ENCODE measurements around a stretch of chr11.

DNA sequence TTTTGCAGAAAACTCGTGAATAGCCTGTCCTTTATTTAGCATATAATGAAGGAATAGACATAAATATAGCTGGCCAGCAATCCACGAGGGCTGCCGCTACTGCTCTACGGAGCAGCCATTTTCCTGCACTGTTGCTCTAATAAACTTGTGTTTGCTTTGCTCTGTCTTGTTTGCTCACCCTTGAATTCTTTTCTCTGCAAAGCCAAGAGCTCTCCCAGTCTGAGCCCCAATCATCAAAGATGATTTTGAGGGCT lies 16.6 kb upstream of the CHKA start:
- RRBS: no CpG with 5 or more reads among the region's 4 CpGs

DNA sequence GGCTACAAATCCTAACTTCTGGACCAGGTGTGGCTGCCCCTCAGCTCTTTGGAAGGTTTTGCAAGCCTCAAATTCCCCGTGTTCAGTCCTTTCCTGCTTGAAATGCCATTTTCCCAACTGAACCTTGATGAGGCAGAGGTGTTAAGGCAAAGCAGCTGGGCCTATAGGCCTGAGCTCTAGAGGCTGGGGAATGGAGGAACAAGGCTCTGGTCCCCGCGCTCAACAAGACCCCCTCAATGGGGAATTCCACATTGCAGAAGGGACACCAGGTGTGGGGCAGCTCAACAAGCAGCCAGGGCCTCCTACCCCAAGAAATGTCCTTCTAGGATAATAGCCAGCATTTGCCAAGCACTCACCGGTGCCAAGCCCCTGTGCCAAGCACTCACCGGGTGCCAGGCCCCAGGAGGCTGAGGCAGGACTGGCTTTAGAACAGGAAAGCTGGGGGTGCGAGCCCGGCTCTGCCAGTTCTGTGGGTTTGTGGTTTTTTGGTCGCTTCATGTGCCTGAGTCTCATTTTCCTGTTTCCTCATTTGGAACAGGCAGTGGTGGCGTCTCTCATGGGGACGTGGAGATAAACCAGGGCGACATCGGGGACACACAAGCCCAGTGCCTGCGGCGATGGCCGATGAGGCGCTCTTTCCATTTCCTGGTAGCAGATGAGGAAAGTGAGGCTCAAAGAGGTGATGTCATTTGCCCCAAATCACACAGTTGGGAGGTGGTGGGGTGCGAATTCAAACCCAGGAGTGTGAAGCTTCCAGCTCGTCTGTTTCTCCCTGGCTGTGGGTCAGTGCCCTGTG lies 20.7 kb upstream of the CHKA start:
- RRBS: 80% methylated on average over 3 of the region's 18 CpGs

- RRBS: no CpG with 5 or more reads among the region's 8 CpGs
Observed at GRCh38 chr11:68150063-68150503, 28.9 kb upstream of the CHKA start.

DNA sequence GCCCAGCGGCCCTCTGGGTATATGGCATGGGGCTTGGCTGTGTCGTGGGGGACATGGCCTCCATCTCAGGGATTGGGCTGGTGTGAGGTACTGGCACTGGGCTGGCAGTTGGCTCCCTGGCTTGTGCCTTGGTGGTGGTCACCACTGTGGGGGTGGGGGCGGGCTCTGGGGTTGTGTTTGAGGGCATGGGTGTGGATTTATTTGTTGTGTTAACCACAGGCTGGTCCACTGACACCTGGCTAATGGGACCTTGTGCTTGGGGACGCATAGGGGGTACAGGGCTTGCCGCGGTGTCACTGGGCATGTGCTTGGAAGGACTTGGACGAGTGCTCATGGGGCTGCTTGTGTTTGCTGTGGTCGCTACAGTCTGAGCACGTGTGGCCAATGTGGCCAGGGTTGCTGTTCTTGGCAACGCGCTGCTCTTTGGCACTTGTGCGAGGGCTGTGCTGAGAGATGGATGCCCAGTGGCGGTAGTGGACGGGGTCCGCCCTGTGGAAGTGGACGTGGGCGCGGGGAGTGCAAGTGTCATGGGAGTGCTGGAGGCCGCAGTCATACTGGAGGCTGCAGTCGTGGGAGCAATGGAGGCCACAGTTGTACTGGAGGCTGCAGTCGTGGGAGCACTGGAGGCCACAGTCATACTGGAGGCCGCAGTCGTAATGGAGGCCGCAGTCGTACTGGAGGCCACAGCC lies 9.6 kb downstream of the C11orf24 start:
- RRBS: no CpG with 5 or more reads among the region's 25 CpGs

GRCh38 chr11:68266503-68266770 lies 5.3 kb downstream of the C11orf24 start:
- RRBS: no CpG with 5 or more reads among the region's 3 CpGs

DNA sequence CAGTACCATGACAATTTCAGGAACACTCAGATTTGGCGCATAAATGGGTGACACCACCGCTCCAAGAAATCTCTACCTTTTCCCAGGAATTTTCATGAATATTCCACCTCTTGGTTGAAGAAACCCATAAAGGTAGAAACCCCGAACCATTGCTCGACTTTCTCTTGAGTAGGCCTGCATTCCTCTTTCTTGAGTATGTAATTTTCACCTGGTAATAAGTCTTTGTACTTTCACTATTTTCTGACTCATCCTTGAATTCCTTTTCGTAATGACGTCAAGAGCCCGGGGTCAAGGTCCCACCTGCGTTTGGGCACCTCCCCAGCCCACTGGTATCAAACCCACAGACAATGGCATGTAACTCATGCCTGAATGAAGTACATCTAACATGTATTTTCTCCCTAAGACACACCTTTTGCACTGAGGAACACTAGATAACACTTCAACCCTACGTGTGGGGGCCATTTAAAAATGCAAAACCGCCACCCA lies 3.9 kb upstream of the C11orf24 start:
- RRBS: no CpG with 5 or more reads among the region's 10 CpGs

- RRBS: no CpG with 5 or more reads among the region's 6 CpGs
Observed at GRCh38 chr11:68276844-68277225, 5.1 kb upstream of the C11orf24 start.

DNA sequence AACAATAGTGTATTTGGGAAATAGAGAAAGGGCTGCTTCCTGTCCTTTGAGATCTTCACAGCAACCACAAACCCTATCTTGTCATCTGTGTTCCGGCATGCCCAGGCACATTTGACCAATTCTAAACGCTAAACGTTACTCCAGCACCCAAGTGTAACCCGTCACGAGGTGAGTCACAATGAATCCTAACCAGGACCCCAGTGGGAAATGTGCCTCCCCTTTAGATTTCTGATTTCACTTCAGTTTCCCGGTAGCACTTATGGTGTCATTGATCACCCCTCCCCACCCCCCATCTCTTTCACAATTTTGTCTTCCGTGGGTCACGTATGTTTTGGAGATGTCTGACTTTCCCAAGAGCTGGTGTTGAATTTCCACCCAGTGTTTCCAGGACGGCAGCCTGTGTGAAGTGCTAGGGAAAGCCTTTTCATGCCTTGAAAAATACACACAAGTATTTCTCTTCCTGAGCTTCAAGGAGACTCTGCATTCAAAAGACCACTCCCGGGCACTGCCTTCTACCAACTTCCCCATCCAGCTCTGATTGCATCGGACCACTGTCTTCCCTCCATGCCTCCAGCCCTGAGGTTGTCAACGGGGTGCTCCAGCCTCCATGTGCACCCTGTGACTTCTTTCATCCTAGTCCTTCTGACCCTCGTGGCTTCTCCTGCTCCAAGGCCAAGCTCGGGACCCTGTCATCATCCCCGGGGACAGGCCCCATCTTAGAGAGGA lies 10.6 kb upstream of the C11orf24 start:
- RRBS: no CpG with 5 or more reads among the region's 15 CpGs

DNA sequence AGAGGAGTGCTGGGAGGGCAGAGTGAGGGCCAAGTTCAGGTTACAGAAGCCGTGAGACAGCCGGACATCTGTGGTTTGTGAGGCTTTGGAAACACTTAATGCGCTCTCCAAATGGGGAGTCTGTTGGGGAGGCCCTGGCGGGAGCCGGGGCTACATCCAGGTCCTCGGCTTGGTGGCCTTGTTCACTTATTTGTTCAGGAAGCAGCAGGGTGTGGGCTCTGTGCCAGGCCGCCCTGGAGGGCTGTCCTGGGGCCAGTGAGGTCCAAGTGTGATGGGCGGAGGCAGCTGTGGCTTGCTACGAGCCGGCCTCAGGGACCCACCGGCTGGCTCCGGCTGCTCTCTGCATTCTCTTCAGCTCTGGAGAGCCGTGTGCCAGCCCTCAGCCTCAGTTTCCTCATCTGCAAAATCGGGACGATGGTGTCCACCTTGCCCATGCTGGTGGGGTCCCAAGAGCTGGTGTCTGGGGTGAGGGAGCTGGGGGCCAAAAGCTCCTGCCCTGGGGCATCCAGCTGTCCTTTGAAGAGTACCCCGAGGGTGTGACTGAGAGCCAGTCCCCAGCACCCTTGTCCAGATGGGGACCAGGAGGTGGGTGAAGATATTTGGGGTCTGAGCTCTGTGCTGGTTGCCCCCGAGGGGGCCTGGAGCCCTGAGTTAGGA lies 4.6 kb downstream of the LRP5 start:
- RRBS: 63% methylated on average over 3 of the region's 17 CpGs

- RRBS: no CpG with 5 or more reads among the region's 14 CpGs
Observed at GRCh38 chr11:68326720-68327198, 14.4 kb downstream of the LRP5 start.

DNA sequence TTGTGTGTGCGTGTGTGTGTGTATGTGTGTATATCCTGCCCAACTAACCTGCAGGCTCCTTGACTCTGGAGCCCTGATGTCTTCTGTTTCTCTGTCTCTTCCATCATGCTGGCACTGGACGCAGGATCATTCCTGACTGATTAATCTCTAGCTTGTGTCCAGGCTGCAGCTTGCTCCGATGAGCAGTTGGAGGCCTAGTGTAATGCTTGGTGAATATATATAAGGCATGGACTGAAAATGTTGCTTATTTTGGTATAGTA lies 25.6 kb downstream of the LRP5 start:
- RRBS: no CpG with 5 or more reads among the region's 3 CpGs

GRCh38 chr11:68396249-68397040 lies 64.1 kb upstream of the PPP6R3 start:
- RRBS: no CpG with 5 or more reads among the region's 23 CpGs

- RRBS: no CpG with 5 or more reads among the region's 5 CpGs
Observed at GRCh38 chr11:68725916-68726309, 25.4 kb downstream of the TESMIN start.

- RRBS: 71% methylated on average over 13 of the region's 62 CpGs
Observed at GRCh38 chr11:68749368-68750550, 1.6 kb downstream of the TESMIN start.

- RRBS: no CpG with 5 or more reads among the region's 5 CpGs
Observed at GRCh38 chr11:68780840-68781400, 29.6 kb upstream of the TESMIN start.

DNA sequence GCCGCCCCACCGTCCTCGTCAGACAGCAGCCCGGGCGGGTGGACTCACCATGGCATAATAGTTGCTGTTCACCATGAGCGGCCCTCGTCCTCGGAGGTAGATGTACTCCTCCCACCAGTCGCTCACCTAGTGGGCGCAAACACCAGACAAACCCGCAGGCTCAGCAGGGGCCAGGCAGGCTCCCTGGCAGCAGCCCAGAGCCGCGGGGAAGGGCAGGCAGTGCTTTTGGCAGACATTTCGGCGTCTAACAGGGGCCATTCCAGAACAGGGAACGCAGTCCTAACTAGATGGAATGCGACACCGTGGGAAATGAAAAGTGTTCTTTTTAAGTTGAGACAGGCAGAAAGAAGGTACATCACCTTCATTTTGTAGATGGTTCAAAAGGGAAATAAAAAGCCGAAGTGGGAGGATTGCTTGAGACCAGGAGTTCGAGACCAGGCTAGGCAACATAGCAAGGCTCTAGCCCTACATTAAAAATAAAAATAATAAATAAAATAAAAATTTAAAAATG lies 44.9 kb downstream of the CPT1A start:
- RRBS: no CpG with 5 or more reads among the region's 20 CpGs

GRCh38 chr11:68825295-68826036 lies 16.2 kb downstream of the CPT1A start:
- RRBS: 63% methylated on average over 1 of the region's 13 CpGs

DNA sequence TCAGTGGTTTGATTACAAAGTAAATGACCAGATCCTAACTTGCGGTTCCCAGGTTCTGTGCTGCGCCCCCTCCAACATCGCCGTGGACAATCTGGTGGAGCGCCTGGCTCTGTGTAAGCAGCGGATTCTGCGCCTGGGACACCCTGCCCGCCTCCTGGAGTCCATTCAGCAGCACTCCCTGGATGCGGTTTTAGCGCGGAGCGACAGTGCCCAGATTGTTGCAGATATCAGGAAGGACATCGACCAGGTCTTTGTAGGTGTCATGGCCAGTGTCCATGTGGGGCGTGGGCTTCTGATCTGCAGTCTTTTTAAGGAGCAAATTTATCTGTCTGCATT lies 11.0 kb downstream of the IGHMBP2 start:
- RRBS: no CpG with 5 or more reads among the region's 14 CpGs

DNA sequence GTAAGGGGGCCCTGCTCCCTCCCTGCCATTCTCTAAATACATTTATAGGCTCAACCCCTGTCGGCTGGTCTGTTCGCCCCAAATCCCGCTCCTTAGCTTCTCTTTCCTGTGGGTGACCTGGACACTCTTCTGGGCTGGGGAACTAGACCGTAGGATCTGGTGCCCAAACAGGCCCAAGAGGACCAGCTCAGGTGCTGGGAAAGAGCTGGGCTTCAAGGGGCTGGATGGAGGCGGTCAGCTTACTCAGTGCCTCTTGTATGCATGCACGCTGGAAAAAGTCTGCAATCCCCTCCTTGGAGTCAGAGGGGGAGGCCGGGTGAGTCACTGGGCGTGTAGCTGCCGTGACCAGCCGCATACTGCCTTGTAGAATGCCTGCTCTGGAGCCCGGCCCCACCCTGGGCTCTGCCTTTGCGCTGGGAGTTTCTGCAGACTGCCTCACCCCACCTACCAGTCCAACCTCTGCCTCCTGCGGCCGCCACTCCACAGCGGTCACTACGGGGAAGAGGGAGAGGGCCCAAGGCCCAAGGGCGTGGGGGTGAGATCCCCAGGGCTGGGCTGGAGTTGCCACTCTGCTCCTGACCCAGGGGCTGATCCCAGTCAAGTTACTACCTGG lies 4.3 kb downstream of the MRGPRF start:
- RRBS: 3% methylated on average over 4 of the region's 17 CpGs

DNA sequence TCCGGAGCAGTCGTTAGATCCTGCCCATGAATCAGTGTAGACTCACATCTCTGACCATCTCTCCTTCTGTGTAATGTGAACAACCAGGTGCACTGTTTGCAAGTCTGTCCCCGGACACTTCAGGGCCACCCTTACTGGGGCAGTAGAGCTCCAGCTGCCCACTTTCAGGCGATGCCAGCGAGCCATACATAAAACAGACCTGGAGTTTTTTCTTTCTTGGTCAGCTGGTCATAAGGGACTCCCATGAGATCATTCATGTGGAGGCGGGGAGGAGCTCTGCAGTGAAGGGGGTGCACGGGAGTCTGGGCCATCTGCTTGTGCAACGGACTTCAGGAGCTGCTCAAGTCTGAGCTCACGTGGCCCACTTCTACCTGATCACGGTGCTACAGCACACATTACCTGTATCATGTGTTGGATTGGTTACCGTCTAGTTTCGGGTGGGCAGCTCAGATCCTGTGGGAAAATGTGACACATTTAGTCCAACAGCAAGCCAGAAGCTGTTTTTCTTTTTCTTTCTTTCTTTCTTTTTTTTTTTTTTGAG lies 9.2 kb upstream of the MRGPRF start:
- RRBS: 83% methylated on average over 3 of the region's 12 CpGs